Neural progenitor cell (in vitro differentiated cells): Measurements from ENCODE around the gene CHADL.

DNA sequence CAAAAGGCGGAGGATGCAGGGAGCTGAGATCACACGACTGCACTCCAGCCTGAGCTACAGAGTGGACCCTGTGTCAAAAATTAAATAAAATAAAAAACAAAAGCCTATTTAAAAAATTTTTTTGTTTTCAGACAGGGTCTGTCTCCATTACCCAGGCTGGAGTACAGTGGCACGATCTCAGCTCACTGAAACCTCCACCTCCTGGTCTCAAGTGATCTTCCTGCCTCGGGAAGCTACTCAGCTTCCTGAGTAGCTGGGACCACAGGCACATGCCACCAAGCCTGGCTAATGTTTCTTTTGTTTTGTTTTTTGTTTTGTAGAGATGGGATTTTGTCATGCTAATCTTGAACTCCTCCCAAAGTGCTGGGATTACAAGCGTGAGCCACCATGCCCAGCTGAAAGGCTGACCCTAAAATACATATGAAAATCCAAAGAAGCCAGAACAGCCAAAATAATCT is 20.5 kb upstream of the L3MBTL2 start:
- RAMPAGE, long total RNA: no peak

DNA sequence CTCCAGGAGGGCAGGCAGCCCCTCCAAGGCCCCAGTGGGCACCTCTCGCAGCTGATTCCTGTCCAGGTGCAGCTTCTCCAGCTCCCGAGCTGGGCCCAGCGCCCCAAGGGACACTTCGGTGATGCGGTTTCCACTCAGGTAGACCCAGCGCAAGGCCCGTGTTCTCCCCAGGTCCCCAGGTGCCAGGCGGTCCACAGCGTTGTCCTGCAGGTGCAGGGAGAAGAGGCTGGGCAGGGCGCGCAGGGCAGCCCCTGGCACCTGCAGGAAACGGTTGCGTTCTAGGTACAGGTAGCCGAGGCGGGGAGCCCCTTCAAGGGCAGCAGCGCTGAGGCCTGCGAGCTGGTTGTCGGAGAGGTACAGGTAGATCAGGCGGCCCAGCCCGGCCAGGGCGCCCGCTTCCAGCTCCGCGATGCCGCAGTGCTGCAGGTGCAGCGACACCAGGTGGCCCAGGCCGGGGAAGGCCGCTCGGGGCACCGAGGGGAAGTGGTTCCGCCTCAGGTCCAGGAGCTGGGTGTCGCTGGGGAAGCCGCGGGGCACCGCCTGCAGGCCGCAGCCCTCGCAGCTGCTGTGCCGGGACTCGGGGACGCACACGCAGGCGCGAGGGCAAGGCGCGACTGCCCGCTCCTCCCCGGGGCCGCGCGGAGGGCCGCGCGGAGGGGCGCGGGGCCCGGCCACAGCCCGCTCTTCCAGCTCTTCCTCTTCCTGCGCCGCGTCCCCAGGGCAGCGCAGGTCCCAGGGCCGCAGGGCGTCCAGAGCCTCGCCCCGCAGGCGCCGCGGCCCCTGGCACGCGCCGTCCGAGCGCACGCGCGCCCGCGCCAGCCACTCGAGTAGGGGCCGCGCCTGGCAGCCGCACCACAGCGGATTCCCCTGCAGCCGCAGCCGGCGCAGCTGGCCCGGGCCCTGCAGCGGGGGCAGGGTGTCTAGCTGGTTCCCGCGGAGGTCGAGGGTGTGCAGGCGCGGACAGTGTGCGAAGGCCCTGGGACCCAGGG is 3.2 kb downstream of the CHADL start:
- RAMPAGE, long total RNA: no peak

- RAMPAGE, long total RNA: no peak
Measured at GRCh38 chr22:41240726-41241441, at the start of gene CHADL. Gene CHADL (minus strand): TSS chr22:41240931.

GRCh38 chr22:41280642-41281334 is 5.2 kb downstream of the RANGAP1 start:
- RAMPAGE, long total RNA: no peak

DNA sequence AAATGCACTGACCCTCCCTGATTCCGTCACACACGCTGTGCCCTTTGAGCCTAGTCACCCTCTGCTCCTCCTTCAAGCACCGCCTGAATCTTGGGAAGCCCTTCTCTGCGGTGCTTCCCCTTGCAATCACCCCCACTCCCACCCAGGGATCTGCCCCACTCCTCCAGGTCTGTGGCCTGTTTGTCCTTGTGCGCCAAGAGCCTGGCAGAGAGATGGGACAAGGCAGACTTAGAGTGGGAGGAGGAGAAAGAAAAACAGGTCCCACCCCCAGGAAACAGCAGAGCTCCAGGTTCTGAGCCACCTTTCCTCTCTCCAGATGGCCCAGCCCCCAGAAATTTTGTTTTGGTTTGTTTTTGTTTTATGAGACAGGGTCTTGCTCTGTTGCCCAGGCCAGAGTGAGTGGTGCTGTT is 37.3 kb upstream of the TEF start:
- RAMPAGE, long total RNA: no peak

DNA sequence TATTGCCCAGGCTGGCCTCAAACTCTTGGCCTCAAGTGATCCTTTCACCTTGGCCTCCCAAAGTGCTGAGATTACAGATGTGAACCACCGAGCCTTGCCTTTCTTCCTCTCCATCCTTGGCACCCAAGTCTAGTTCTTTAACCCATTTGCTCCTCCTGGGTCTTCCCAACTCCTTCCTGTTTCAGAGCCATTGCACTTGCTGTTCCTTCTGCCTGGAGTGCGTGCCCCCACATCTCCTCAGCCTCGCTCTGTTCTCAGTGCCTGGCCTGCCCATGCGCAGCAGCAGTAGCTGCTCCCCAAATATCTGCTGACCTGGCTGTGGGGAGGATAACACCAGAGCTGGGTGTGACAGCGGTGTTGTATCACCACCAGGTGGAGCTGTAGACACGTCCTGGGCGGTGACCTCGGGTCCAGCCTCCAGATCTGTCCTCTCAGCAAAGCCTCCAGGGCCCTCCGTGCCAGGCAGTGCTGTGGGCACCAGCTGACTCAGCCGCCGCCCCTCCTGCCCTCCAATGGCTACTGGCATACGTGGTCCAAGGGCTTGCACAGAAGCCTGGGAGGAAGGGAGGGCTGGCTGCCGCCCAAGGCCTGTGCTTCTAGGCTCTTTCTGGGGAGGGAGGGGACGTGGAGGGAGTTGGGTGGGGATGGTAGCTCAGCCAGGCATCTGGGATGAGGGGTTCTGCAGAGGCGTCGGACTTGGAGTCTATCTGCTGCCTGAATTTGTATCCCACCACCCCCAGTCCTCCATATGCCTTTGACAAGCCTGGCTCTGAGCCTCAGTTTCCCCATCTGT is 22.1 kb downstream of the TEF start:
- RAMPAGE, long total RNA: no peak

- RAMPAGE, long total RNA: no peak
Measured at GRCh38 chr22:41415157-41416003, 31.2 kb downstream of the TOB2 start.

GRCh38 chr22:41485884-41486170 is 16.9 kb downstream of the ACO2 start:
- RAMPAGE, long total RNA: no peak

GRCh38 chr22:41518318-41518862 is 25.9 kb downstream of the POLR3H start:
- RAMPAGE, long total RNA: no peak

DNA sequence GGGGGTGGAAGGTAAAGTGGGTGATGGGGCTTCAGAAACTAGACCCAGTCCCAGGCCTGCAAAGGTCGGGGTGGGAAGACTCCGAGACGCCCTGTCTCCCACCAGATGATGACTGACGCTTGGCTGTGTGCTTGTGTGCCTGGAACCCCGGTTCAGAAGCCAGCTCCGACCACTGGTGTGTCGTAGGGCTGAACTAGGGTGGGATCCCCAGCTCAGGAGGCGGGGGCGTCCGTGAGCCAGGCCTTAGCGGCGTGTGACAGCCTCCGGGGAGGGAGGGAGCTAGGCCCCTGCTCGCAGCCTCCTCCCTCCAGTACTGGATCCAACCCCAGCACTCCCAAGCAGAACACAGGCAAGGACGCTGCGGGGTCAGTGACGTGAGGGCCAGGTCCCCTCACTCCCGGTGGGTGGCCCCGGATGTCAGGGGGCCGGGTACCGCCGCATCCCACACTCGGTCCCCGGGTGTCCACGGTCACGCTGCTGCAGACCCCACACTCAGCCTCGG is 423 bp downstream of the PMM1 start:
- RAMPAGE, long total RNA: no peak

DNA sequence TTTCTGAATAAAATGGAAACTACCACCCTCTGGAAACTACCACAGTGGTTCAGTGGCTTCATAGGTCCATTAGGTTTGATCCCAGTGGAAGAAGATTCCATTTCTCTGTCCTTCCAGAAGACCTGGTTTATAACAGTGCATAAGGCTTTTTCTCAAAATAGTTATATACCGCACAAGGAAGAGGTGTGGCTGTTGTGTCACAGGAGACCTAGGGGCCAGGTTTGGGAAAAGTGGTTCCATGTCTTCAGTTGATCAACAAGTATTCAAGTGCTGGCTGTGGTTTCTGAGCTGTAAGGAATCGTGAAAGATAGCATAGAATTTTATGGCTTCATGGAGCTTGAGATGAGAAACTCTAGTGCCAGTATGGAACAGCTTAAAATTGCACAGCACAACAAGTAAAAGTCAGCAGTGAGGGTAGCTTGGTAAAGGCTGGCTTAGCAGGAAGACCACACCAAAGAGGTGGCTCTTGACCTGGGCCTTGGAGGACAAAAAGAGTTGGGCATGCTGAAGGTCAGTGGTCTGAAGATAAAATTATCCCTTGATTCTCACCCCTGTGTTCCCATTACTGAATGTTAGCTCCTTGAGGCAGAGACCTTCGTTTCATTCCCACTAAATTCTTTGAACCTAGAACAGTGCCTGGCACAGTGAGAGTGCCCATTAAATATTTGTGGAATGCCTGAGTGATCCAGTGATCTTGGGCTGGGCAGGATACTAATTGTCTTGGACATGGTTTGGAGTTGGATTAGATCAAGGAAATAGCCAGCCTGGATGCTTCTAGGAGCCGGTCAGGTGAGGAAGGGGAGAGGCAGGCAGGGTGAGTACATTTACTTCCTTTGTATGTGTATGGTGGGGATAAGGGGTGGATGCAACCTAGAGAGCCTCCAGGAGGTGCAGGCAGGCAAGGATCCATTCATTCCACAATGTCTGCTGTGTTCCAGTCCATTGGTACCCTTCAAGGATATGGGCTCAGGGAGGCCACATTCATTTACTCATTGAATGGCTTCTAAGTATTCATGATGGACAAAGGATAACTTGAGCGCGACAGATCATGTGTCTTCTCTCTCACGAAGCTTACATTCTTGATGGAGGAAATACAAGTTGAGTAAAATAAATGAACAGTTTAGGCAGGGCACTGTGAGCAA is 3.5 kb downstream of the SREBF2 start:
- RAMPAGE, long total RNA: no peak

DNA sequence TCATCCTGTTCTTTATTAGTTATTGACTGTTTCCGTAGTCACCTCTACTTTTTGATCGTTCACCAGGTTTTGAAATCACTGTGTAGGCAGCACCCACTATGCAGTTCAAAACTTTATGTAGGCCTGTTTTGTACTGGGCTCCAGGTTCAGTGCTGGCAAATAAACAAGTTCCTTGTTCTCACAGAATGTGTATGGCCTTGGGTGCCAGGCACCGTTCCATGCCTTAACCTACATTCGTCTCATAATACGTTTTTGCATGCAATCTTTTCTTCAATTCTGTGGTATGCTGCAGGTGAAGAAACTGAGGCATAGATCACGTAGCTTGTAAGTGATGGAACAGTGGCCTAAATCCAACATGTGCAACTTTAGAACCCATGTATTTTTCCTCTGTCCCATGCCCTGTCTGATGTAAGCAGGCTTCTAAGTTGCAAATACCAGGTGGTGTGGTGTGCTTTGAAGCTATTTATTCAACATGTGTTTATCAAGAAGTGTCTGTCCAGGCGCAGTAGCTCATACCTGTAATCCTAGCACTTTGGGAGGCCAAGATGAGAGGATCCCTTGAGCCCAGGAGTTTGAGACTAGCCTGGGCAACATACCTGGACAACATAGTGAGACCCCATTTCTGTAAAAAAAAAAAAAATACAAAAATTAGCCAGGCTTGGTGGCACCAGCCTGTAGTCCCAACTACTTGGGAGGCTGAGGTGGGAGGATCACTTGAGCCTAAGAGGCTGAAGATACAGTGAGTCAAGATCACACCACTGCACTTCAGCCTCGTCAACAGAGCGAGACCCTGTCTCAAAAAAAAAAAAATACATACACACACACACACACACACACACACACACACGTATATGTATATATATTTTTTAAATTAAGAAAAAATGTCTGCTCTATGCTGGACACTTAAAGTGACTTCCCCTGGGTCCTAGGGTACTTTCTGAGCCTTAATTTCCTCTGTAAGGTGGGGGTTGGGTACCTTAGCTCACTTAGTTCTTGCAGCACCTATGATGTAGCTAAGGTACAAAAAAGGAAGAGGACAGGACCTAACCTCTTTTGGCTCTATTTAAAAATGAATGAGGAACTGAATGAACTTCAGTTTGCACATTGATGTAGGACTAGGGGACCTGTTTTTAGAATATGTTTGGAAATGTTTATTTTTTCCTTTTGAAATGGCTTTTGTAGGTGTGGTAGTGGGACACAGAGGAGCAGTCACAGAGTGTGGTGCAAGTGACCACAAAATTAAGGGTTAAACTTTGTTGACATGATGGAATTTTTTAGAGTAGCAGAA is 10.8 kb downstream of the SREBF2 start:
- RAMPAGE, long total RNA: no peak

DNA sequence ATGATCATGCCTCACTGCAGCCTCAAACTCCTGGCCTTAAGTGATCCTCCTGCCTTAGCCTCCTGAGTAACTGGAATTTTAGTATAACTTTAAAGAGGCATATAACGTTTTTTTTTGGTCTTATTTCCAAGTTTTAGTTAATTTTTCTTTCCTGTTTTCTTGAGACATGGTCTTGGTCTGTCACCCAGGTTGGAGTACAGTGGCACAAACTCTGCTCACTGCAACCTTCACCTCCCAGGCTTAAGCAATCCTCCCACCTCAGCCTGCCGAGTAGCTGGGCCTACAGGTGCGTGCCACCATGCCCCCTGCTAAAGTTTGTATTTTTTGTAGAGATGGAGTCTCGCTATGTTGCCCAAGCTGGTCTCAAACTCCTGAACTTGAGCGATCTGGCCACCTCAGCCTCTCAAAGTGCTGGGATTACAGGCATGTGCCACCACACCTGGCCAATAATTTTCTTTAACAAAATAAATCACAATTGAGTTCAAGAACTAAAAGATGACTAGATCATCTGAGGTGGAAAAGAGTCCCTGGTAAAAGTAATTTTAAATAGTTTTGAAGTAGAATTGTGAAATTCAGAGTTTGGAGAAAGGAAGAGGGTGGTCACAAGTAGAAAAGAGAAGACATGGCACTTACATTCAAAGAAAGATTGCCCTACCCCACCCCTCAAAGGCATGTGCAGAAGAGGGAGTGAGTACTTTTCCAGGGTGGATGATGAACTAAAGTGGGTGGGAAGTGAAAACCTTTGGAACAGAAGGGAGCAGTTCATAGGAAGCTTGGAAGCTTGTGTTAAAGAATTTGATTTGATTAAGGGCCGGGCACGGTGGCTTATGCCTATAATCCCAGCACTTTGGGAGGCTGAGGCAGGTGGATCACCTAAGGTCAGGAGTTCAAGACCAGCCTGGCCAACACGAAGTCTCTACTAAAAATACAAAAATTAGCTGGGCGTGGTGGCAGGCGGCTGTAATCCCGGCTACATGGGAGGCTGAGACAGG is 23.4 kb downstream of the SREBF2 start:
- RAMPAGE, long total RNA: no peak

- RAMPAGE, long total RNA: no peak
Measured at GRCh38 chr22:41859200-41859510, 26.2 kb downstream of the SREBF2 start.

DNA sequence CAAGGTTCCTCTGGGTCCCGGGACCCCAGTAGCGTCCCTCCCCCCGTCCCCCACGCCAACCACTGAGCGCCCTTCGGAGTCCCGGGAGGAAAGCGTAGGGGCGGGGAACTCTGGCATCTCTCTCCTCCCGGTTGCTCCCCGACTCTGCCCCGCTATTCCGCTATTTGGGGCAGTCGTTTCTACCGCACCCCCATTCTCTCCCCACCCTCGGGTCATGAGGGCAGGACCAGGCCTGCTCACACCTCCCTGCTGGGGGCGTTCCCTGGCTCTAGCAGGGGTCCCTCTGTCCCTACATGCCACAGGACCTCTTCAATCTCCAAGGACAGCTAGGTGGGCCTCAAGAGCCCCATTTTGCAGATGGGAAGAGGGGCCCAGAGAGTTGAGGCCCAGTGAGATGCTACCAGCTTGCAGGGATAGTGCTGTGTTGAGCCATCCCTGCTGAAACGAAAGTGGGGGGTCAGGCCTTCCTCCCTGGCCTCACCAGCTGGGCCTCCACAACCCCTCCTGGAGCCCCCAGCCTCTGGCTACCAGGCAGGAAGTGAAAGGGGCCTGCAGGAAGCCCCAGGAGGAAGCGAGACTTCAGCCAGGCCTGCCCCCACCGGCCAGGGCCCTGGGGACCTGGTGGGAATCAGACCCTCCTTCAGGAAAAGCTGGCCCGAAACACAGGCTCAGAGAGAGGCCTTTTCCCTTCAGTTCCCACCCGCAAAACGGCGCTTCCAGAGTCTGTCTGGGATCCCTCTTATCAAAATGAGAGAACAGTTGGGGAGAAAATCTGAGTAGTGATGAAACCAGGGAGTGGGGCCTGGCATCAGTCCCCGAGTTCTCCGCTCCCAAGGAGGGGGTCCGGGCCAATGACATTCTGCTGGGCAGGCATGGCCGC is 5.6 kb upstream of the SHISA8 start:
- RAMPAGE, long total RNA: no peak

GRCh38 chr22:41940598-41941774 is 6.0 kb downstream of the CENPM start:
- RAMPAGE, long total RNA: no peak

GRCh38 chr22:41945752-41946641 is 955 bp downstream of the CENPM start:
- RAMPAGE, long total RNA: no peak

GRCh38 chr22:42293125-42293341 is 22.6 kb upstream of the TCF20 start:
- RAMPAGE, long total RNA: no peak

GRCh38 chr22:42348118-42348639 is 77.7 kb upstream of the TCF20 start:
- RAMPAGE, long total RNA: no peak

- RAMPAGE, long total RNA: no peak
Measured at GRCh38 chr22:42397197-42398061, 34.8 kb downstream of the NFAM1 start.